ENCODE measurements around a stretch of chr13.

DNA sequence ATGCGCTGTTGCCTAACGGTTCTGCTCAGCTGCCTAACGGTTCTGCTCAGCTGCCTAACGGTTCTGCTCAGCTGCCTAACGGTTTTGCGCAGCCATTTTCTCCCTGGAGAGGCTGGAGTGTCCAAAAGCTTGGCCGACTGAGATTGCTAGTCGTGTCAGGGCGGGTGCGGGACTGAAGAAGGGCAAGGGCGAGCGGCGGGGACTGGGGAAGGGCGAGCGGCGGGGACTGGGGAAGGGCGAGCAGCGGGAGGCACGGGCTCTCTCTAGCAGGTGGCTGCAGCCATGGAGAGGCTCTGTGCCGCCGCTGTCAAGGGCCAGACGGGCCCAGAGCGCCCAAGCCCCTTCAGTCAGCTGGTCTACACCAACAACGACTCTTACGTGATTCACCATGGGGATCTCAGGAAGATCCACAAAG lies 773.0 kb downstream of the TUBA3C start:
- RAMPAGE, long total RNA, result no peak
- RRBS, result no CpG with 5 or more reads among the region's 25 CpGs

DNA sequence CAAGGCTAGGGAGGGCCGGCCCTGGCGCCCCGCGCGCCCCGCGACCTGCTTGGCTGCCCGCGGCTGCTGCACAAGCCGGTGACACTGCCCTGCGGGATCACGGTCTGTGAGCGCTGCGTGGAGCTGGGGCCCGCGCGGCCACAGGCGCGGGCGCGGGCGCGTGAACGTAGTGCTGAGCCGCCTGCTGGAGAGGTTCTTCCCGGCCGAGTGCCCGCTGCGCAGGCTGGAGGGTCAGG lies 572.3 kb downstream of the TUBA3C start:
- RAMPAGE, long total RNA, result no peak
- RRBS, result no CpG with 5 or more reads among the region's 29 CpGs

GRCh38 chr13:19344588-19345423 lies 163.2 kb upstream of the TUBA3C start:
- RAMPAGE, long total RNA, result no peak
- RRBS, result 66% methylated on average over 2 of the region's 58 CpGs

DNA sequence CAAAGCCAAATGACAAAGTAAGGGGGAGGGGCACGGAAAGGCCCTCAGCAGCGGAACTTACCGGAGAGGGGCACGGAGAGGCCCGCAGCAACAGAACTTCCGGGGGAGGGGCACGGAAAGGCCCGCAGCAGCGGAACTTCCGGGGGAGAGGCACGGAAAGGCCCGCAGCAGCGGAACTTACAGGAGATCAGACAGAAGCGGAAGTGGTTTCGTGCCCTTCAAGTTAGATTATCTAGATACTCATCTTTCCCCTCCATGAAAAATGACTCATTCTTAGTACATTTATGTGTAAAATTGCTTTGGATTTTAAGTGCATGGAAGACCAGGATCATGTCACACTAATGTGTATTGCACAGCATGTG lies 25.6 kb upstream of the TPTE2 start:
- RAMPAGE, long total RNA, result no peak
- RRBS, result 44% methylated on average over 4 of the region's 15 CpGs

DNA sequence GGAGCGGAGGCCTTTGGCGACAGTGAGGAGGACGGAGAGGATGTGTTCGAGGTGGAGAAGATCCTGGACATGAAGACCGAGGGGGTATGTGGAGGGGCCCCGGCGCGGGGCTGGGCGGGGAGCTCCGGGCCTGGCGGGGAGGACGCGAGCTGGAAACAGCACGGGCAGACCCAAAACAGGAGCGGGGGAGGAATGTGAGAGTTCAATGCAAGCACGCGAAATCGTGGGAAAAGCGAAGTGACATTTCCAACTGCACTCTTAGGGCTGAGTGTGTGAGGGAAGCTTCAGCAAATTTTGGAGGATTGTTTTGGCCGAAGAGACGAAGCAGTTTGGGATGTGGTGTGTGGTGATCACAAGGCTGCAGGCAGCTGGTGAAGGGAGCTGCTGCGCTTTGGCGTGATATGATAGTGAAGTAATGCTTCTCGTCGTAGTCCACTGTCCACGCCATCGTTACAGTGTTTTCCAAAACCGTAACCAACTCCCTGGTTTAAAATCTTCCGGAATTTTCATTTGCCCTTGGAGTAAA lies 482 bp downstream of the MPHOSPH8 start:
- RAMPAGE, long total RNA, result no peak
- RRBS, result no CpG with 5 or more reads among the region's 29 CpGs

DNA sequence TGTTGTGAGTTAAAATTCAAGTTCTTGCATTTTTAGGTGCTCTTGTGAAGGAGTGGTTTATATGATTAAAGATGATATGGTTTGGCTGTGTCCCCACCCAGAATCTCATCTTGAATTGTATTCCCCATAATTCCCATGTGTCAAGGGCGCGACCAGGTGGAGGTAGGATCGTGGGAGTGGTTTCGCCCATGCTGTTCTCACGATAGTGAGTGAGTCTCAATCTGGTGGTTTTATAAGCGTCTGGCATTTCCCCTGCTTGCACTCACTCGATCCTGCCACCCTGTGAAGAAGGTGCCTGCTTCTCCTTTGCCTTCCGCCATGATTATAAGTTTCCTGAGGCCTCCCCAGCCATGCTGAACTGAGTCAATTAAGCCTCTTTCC lies 2.2 kb downstream of the MPHOSPH8 start:
- RAMPAGE, long total RNA, result no peak
- RRBS, result no CpG with 5 or more reads among the region's 8 CpGs

DNA sequence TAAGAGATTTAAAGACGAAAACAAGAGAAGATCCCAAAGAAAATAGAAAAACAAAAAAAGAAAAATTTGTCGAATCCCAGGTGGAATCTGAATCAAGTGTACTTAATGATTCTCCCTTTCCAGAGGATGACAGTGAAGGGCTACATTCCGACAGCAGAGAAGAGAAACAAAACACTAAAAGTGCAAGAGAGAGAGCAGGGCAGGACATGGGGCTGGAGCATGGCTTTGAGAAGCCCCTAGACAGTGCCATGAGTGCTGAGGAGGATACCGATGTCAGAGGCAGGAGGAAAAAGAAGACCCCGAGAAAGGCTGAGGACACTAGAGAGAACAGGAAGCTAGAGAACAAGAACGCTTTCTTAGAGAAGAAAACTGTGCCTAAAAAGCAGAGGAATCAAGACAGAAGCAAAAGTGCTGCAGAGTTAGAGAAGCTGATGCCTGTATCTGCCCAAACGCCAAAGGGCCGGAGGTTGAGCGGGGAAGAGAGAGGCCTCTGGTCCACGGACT lies 13.4 kb downstream of the MPHOSPH8 start:
- RAMPAGE, long total RNA, result no peak
- RRBS, result no CpG with 5 or more reads among the region's 10 CpGs

GRCh38 chr13:19677340-19677746 lies 43.9 kb downstream of the MPHOSPH8 start:
- RAMPAGE, long total RNA, result no peak
- RRBS, result no CpG with 5 or more reads among the region's 5 CpGs

DNA sequence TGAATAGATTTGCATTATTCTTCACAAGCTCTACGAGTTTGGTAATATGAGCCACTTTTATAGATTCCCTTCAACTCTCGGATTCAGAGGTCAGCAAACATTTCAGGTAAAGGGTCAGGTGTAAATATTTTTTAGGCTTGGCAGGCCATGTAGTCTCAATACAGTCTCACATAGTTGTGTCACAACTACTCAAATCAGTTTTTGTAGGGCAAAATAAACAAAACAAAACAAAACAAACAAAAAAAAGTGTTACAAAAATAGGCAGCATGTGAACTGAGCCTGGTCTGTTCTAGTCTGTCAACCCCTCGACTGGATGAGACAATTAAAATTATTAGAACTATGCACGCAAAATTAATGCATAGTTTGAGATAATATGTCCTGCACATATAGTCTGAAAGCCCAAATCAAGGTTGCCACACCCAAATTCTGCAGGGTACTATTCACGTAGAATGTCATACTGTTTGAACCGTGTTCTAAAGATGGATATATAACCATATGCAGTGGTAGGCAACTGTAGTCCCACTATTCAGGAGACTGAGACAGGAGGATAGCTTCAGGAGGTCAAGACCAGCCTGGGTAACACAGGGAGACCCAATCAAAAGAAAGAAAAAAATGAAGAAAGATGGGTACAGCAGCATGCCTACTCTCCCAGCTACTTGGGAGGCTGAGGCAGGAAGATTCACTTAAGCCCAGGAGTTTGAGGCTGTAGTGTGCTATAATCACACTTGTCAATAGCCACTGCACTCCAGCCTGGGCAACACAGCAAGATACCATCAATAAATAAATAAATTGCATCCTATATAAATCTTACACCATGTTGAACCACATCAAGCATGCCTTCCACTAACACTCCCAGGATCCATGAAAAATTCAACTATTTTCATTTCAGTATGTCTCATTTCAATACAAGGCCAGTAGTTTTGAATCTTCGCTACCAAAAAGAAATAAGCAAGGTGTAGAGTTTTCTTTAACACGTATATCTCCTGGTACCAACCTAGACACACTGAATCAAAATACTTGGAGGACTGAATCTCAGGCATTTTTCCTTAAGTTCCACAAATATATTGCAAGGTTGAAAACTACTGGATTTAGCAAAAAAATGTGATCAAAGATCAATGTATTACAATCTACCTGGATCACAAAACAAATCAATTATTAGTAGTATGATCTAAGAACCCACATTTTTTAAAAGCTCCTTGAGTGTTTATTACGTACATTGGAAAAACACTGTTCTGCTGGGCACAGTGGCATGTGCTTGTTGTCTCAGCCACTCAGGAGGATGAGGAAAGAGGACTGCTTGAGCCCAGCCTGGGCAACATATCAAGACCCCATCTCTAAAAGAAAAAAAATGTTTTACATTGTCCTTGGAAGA lies 56.9 kb downstream of the PSPC1 start:
- RAMPAGE, long total RNA, result no peak
- RRBS, result no CpG with 5 or more reads among the region's 9 CpGs

- RAMPAGE, long total RNA, result no peak
- RRBS, result no CpG with 5 or more reads among the region's 2 CpGs
These were observed 1.5 kb downstream of the ZMYM5 start for GRCh38 chr13:19862019-19862310.

GRCh38 chr13:20141066-20141474 lies 19.8 kb downstream of the GJA3 start:
- RAMPAGE, long total RNA, result no peak
- RRBS, result no CpG with 5 or more reads among the region's 5 CpGs

DNA sequence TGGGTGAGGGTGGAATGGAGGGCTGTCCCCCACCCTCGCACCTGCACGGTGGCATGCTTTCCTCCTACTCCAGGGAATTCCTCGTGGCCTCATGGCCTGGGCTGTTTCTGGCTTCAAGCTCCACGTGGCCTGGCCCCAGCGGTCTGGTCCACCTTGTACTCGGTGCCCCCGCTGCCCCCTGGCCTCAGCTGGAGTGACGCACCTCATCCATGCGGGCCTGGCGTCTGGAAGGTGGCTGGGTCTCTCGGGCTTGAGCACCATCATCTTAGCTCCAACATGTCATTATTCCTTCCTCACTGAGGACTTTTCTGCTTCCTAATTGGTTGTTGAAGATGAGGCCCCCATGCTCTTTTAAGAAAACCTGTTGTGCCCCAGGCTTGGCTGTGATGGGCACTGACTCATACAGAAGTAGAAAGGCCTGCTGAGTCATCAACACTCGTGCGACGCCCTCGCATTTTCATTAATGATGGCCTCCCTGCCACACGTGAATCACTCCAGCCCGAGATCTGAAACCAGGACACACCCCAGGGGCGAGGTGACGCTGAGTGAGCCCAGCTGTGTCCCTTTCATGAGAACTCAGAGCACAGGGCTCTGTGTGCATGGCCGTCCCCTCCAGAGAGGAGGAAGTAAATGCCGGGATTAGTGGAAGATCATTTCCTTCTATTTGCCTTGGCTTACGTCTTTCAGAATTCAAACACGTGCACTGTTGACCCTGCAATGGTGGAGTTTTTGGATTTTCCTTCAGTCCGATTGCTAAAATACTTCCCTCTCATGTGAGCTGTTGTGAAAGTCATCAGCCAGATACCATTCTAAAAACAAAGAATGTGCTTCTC lies 13.9 kb upstream of the GJA3 start:
- RAMPAGE, long total RNA, result no peak
- RRBS, result no CpG with 5 or more reads among the region's 24 CpGs

- RAMPAGE, long total RNA, result no peak
- RRBS, result 82% methylated on average over 6 of the region's 33 CpGs
These were observed 3.8 kb downstream of the GJB2 start for GRCh38 chr13:20188564-20189733.

GRCh38 chr13:20219368-20219750 lies 12.8 kb downstream of the GJB6 start:
- RAMPAGE, long total RNA, result no peak
- RRBS, result no CpG with 5 or more reads among the region's 4 CpGs

DNA sequence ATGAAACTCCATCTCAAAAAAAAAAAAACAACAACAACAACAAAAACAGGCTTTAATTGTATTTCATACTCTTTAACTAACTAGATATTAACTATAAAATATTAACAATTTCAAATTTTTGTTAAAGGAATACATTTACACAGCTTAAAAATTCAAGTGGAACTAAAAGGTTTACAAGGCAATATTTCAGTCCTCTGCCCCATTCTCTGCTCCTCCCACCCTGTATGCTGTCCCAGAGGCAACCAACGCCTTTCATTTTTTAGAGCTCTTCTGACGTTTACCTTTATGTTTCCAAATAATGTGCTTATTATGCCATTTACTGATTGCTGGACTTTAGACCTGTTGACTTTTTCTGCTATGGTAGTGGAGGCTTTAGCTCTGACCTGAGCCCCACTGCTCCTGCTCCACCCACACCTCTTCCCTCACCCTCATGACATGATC lies 31.1 kb upstream of the GJB6 start:
- RAMPAGE, long total RNA, result no peak
- RRBS, result no CpG with 5 or more reads among the region's 2 CpGs

- RAMPAGE, long total RNA, result no peak
- RRBS, result no CpG with 5 or more reads among the region's 16 CpGs
These were observed 49.9 kb downstream of the CRYL1 start for GRCh38 chr13:20475642-20476281.

DNA sequence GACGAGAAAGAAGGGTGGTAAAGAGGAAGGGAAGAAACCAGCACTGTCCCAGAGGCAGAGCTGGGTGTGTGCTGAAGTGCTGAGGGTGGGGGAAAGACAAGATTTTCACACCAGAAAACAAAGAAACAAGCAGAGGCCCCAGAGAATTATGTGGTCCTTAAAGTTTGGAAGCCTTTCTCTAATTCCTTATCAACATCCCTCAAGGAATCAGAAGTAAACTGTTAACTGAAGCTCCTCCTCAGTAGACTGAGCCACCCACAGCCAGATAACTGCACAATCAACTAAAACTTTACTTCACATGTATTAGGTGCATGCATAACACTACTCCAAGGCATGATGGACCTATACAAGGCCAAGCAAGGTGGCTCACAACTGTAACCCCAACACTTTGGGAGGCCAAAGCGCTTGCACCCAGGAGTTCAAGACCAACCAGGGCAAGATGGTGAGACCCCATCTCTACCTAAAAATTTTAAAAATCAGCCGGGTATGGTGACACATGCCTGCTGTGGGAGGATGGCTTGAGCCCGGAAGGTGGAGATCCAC lies 2.0 kb downstream of the CRYL1 start:
- RAMPAGE, long total RNA, result no peak
- RRBS, result no CpG with 5 or more reads among the region's 4 CpGs

DNA sequence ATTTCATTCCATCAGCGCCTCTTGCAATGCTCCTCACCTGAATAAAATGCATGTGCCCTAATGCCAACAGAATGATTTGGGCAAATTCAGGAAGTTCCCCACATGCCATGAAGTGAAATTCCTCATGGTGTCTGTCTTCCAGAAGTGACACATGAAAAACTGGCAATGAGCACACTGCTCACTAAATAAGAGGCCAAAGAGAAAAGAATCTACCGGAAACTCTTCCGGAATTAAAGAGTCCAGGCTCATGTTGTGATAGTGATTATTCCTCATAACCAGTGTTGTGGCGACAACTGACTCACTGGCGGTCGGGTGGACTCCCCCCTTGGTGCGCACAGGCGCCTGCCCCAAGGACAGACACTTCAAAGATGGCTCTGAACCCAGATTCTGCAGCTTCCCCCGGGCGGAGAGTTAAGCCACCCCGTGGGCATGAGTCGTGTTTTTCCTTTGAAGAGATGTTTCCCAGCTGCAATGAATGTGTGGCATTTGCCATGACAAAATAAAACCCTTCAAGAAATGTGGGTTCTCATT lies 10.2 kb downstream of the IL17D start:
- RAMPAGE, long total RNA, result no peak
- RRBS, result no CpG with 5 or more reads among the region's 12 CpGs

DNA sequence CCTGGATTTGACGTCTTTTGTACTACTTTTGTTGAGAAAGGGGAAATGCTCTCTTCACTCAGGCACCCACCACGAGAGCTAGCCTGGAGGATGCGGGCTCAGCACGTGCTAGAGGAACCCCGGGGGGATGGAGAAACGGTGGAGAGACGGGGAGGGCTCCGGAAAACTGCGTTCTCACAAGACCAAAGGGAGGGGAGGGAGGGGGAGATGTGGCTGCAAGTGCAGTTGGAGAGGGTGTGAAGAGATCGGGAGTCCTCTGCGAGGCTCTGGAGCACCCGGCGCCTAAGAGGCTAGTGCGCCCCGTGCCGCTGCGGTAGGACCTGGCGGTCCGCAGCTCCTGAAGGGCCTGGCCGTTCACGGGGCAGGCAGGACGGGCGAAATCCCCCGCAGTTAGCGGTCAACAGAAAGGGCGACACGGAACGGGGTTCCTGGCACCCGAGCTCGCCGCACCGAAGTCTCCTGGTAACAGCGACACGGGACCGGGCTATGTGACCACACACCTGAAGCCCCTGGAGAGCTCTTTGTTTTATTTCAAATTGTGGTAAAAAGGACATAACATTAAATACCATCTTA lies 43.5 kb upstream of the XPO4 start:
- RAMPAGE, long total RNA, result no peak
- RRBS, result no CpG with 5 or more reads among the region's 35 CpGs

- RAMPAGE, long total RNA, result no peak
- RRBS, result 59% methylated on average over 3 of the region's 11 CpGs
These were observed 28.2 kb downstream of the LATS2 start for GRCh38 chr13:21032928-21033931.

All from kidney epithelial cell (primary cell).